AG10803 (cell line): ENCODE measurements around a stretch of chr15.

DNA sequence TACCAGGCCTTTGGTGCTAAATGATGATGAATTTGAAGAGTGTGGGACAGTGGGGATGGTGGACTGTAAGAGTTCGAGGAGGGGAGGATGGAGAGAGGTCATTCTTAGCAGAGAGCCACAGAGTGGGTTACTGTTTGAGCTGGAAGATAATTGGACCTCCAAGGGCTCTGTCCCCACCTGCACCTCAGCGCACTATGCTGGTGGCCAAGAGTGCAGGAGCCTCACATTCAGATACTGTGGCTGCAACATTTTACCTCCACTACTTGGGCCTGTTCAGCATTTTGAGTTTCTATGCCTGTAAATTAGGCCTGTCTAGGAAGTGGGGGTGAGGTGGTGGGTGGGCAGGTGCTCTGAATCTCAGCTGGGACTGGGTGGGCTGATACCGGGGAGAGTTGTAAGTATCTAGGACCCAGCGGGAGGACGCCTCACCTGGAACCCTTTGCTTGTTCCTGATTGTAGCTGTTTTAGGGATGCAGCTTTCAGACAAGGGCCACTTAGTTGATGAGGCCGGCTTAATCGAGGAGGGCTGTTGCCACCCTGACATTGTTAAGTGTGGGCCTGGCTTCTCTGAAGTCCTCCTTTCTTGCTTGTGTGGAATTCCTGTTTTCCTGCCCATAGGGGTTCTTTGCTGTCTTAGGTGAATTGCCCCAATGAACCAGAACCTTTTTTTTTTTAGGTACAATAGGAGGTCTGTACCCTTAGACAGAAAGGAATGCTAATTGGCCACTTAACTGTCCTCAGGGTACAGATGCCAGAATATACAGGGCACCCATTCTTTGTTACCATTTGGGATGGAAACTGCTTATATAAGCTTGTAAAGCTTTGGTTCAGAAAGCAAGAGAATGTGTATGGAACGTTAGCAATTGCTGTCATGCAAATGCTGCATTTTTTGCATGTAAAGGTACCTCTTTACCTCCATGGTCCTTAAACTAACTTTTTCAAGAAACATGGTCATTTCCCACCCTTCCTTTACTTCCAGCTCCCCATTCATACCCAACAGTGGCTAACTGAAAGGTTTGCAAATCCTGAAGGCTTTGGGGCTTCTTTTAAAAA is 83.9 kb downstream of the SMAD3 start:
- RRBS, result no CpG with 5 or more reads among the region's 8 CpGs

- RRBS, result 74% methylated on average over 8 of the region's 21 CpGs
Measured at GRCh38 chr15:67164692-67165304, 89.7 kb downstream of the AAGAB start.

- RRBS, result no CpG with 5 or more reads among the region's 7 CpGs
Measured at GRCh38 chr15:67176642-67176993, 77.8 kb downstream of the AAGAB start.

DNA sequence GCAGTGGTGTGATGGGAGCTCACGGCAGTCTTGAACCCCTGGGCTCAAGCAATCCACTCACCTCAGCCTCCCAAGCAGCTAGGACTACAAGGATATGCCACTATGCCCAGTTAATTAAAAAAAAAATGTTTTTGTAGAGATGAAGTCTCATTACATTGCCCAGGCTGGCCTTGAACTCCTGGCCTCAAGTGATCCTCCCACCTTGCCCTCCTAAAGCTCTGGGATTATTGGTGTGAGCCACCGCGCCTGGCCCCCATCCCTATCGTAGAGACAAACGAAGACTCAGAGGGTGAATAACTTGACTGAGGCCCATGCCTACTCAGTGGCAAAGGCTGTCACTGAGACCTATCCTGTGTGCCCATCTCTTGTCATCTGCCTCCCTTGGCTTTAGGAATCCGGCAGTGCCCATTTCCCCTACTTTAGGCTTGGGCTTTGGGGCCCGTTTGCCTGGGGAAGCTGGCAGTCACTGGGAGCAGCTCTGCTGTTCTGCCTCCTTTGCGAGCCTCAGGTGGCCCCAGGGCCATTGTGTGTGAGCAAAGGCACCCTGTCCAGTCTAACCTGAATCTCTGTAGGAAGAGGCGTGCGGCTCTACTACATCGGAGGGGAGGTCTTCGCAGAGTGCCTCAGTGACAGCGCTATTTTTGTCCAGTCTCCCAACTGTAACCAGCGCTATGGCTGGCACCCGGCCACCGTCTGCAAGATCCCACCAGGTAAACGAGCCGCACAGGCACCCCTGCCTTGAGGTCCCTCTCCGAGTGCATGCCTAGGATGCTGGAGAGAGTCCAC is 70.1 kb downstream of the AAGAB start:
- RRBS, result no CpG with 5 or more reads among the region's 19 CpGs

- RRBS, result no CpG with 5 or more reads among the region's 3 CpGs
Measured at GRCh38 chr15:67197263-67197909, 57.1 kb downstream of the AAGAB start.

GRCh38 chr15:67548716-67549416 is 6.4 kb downstream of the MAP2K5 start:
- RRBS, result no CpG with 5 or more reads among the region's 5 CpGs

GRCh38 chr15:67914337-67915378 is 89.3 kb downstream of the SKOR1 start:
- RRBS, result no CpG with 5 or more reads among the region's 8 CpGs

- RRBS, result no CpG with 5 or more reads among the region's 2 CpGs
Measured at GRCh38 chr15:67961308-67961753, 92.8 kb upstream of the PIAS1 start.

GRCh38 chr15:68012894-68013289 is 41.2 kb upstream of the PIAS1 start:
- RRBS, result no CpG with 5 or more reads among the region's 1 CpG

DNA sequence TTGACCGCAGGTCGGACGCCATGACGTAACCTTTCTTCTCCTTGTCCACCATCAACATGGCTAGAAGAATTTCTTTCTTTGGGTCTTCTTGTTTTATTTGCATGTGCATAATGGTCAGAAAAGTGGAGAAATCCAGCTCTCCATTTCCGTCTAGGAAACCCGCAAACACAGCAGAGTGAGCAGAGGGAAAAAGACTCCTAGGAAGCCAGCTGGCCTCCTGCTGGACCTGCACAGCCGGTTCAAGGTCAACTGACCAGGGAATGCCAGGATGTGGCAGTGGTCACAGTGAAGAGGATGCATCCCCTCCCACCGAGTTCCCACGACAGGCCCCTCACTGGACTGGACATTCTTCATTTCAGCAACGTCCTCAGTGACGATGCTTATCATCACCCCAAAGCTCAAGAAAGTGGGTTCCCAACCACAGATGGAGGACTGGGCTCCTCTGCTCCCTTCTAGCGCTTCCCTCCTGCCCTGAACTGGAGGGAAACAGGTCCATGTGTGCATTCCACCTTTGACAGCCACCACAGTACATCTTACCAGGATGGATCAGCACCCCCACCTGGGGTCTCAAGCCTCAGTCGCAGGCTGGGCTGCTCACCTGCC is 7.6 kb downstream of the CALML4 start:
- RRBS, result no CpG with 5 or more reads among the region's 13 CpGs

DNA sequence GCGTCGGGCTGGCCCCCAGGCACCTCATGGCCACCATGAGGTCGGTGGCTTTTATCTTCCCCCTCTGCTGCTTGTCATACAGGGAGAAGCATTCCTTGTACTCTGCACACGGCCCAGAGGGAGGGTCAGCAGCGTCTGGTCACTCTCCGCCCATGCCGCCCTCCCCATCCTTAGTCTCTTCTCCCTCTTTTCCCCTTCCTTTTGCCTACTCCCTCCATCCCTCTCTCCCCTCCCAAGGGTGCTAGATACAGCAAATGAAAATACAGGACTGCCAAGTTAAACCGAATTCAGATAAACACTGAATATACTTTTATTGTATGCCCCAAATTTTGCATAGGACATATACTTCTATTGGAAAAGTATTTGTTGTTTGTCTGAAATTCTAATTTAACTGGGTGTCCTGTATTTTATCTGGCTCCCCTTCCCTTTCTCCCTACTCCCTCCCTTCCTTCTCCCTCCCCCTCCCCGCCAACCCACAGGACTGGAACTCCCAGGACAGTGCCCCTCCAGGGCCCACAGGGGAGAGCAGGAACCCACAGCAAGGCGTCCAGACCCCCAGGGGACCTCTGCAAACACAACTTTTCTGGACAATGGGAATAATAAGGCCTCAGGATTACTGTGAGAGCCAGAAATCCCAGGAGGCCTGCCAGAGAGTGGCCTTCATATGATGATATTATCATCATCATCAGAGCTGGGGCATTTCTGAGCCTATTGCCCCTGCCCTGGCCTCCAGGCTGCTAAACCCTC is 5.4 kb downstream of the CALML4 start:
- RRBS, result no CpG with 5 or more reads among the region's 10 CpGs

DNA sequence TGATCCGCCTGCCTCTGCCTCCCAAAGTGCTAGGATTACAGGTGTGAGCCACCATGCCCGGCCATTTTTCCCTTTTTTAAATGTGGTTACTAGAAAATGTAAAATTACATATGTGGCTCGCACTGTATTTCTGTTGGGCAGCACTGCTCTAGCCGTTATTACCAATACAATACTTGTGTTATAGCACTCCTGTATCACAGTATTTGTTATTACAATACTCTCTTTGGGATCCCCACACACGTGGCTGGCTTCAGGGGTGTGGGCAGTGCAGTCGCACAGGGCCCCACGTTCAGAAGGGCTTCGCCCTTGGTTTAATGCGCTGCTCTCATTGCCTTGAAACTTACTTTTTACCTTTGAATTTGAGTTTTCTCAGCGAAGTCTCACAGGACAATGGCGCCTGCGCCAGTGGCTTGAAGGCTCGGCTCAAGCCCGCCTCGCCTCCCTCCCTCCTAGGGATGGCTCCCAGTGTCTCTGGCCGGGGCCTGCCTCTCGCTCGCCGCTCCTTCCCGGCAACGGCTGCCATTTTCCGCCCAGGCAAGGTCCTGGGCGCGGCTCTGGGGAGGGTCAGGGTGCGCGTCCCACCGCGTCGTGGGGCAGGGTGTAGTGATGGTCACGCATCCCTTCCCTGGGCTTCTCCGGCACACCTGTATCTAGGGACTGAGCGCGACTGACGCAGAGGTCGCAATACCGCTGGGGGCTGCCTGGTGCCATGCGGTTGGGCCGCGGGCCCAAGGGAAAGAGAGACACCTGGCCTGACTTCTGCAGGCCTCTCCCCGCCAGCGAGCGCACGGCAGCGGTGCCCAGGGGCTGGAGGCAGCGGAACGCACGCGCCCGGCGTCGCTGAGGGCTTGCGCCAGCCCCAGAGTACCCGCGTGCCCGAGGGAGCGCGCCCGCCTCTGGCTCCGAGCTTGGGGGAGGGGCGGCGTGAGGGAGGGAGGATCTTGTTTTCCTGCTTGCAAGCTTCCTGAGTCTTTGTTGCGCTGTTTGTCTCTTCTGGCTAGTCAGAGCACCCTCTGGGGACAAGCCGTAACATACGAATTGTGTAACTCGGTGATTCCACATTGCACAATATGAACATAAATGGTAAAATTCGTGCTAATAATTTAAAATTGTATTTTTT is 20.8 kb upstream of the FEM1B start:
- RRBS, result no CpG with 5 or more reads among the region's 66 CpGs

GRCh38 chr15:68315412-68316325 is 38.1 kb downstream of the FEM1B start:
- RRBS, result no CpG with 5 or more reads among the region's 21 CpGs

- RRBS, result 85% methylated on average over 2 of the region's 19 CpGs
Measured at GRCh38 chr15:68326498-68327709, 49.4 kb downstream of the FEM1B start.

DNA sequence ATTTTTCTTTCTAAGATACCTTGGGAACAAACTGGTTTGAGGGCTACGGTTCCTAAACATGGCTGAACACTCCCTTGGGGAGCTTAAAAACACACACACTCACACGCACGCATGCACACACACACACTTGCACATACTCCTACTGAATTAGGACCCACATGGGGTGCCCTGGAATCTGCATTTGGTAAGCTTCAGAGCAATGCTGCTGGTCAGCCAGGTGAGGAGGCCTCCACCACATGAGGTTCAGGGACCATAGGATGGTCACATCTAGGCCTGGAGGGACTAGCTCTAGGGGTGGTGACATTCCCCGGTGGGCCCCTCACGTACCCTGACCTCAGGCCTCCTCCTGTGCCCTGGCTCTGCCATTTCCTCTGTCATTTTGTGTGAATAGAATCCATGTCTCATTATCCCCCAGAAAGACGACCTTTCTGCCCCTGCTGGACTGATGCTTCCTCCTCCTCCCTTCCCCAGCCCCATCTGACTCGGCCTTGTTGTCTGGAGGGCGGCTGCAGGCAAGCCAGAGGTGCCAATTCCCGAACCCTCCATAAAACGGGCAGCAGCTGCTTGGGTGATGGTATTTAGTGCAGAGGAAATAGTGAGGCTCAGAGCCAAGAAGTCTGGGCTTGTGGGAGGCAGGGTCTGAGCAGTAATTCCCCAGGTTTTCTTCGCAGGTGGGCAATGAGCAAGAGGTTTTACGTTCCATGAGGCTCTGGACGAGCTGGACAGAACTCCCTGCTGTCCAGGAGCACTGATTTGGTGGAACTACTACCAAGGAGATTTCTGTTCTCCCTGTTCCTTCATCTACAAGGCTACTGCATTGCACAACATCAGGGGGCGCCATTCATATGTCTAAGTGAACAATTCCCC is 71.3 kb downstream of the ITGA11 start:
- RRBS, result no CpG with 5 or more reads among the region's 14 CpGs

DNA sequence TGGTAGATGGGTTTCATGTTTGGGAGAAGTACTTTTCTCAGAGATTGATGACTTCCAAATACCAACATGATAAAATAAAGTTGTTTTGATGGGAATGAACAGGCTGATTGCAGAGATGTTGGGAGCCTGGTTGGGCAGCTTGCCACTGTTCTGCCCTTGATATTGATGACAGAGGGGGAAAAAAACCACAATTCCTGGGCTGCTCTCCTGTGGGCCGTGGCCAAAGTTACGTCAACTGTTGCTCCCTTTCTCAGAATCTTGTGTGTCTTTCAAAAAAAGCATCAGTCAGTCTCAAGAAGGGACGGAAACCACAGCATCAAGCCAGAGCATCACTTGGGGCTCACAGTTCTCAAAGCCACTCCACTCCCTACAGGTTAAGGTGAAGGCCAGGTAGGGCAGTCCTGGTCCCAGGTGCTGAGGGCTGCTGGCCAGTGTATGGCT is 24.5 kb downstream of the ITGA11 start:
- RRBS, result no CpG with 5 or more reads among the region's 3 CpGs

DNA sequence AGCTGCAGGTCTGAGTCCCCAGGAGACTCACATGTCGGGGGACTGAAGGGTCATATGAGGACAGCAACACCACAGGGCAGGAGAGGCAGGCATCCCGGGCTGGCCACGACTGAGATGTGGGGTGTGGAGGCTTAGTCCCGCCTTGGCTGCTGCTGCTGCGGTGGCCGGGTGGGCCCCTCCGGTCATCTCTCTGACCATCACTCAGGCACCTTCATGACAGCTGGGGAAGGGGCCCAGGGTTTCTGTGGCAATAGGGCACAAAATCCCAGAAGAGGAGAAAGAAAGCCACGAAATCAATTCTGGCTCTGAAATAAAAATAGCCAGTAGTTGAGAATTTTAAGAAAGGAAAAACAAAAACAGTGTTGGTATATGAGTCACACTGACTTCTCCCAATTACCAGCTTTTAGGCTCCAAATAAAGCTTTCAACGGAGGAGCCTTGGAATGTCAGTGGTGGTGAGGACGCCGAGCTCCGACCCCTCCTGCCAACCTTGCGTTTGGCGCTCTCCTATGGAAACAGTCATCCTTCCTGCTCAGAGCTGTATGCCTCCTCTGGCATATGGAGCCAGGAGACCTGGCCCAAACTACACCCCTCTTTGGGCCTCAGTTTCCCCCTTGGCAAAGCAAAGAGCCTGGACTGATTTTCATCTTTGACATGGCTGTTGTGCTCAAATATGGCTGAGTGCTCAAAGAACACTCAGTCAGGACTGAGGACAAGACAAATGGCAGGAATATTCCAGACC is 53.0 kb upstream of the ITGA11 start:
- RRBS, result 2% methylated on average over 5 of the region's 14 CpGs

GRCh38 chr15:68512675-68512892 is 66.2 kb upstream of the CORO2B start:
- RRBS, result no CpG with 5 or more reads among the region's 3 CpGs

GRCh38 chr15:68775220-68775942 is 45.3 kb downstream of the ANP32A start:
- RRBS, result no CpG with 5 or more reads among the region's 9 CpGs

DNA sequence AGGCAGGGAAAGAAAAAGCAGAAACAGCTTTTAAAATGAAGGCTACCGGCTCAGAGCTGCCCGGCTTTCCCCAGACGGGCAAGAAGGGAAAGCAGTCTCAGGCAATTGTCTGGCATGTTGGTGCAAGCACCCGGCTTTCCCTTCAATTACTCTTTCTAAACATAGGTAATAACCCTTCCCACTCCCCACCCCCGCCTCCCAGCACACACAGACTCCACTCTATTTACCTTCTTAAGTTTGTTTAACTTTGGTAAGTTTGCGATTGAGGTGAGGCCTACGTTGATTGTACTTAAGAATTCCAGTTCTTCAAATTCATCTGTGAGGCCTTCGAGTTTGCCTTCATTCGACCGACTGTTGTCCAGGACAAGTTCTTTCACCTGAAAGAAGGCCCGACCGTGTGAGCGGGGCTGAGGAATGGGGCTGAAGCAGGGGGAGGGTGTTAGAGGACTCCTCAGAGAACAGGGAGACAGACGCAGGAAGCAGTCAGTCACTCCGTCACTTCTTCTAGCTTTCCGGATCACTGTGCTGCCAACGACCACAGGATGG is 33.1 kb downstream of the ANP32A start:
- RRBS, result 79% methylated on average over 3 of the region's 17 CpGs